Umbilical cord (tissue), 2 donors: ENCODE measurements around a stretch of chr1.

- RAMPAGE, long total RNA: no peak
Measured at GRCh38 chr1:212924629-212925029, 25.7 kb upstream of the VASH2 start.

- RAMPAGE, long total RNA: no peak
Measured at GRCh38 chr1:212951323-212951527, 884 bp downstream of the VASH2 start.

GRCh38 chr1:213733559-213734217 lies 254.1 kb upstream of the PROX1 start:
- RAMPAGE, long total RNA: no peak

- RAMPAGE, long total RNA: no peak
Measured at GRCh38 chr1:214044593-214045281, 57.0 kb downstream of the PROX1 start.

DNA sequence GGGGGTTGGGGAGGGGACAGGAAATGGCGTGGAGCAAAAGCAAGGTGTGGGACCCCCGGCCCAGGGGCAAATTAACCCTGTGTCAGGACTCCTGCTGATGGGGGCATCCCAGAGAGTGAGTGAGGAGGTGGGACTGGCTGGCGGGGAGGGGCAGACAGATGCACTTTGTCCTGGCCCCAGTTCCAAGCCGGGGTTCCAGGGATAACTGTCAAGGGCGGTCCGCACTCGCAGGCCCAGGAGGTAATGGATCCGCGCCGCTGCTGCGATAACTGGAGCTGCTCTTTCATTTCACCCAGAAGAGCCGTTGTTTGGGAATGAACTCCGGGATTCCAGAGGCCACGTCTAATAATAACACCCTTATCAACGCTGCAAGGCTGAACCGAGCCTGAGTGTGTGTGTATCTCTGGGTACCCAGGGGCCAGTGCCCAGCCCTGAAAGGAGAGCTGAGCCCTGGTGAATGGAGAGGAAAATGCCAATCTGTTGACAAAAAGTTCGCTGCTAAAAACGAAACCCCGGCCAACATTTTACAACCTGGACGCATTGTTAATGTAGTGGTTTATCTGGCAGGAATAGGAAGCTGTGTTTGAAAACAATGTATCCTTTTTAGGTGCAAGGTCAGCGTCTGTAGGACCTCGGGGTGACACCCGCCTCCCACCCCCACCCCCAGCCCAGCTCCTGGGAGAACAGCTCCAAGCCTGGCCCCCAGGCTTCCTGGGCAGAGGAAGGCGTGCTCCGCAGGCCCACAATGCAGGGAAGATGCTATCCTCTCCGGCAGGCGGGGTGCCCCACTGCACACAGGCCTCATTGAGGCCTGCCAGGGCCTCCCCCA lies 119.7 kb downstream of the PROX1 start:
- RAMPAGE, long total RNA: no peak

DNA sequence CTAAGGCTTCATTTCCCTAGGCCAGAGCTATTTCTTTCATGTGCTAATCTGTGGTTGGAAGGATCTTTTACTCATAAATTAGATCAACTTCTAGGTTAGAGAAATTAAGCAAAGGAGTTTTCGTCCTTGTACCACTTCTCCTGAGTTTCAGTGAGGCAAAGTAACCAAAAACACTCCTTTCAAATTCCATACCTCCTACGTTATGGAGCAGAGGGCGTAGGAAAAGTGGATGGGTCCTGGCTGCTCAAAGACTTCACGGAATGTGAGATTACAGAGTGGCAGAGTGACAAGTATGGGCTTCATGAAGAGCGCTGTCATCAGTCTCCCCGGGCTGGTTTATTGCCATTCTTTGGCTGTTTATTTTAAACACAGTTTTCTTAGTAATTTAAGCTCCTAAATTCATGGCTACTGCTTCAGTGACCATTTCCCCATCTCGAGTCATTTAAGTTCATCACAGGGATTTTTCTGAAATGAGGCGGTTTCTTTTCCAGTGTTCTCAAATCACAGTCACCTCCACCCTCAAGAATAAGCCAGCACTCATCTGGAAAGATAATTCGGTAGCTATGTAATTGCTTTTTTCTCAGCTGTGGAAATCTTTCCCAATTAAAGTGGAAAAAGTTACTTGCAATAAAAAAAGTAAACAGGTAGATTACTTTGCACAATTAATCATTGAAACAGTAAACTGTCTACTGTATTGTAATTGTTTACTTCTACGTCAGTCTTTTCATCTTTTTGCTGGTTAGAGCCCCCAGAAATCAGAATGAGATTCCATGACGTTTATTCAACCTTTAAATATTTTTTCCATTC lies 3.2 kb upstream of the SMYD2 start:
- RAMPAGE, long total RNA: no peak

- RAMPAGE, long total RNA: no peak
Measured at GRCh38 chr1:214354677-214355195, 73.8 kb downstream of the SMYD2 start.

- RAMPAGE, long total RNA: no peak
Measured at GRCh38 chr1:214383093-214383746, 102.3 kb downstream of the SMYD2 start.

- RAMPAGE, long total RNA: no peak
Measured at GRCh38 chr1:214546904-214547512, 4.4 kb downstream of the PTPN14 start.

DNA sequence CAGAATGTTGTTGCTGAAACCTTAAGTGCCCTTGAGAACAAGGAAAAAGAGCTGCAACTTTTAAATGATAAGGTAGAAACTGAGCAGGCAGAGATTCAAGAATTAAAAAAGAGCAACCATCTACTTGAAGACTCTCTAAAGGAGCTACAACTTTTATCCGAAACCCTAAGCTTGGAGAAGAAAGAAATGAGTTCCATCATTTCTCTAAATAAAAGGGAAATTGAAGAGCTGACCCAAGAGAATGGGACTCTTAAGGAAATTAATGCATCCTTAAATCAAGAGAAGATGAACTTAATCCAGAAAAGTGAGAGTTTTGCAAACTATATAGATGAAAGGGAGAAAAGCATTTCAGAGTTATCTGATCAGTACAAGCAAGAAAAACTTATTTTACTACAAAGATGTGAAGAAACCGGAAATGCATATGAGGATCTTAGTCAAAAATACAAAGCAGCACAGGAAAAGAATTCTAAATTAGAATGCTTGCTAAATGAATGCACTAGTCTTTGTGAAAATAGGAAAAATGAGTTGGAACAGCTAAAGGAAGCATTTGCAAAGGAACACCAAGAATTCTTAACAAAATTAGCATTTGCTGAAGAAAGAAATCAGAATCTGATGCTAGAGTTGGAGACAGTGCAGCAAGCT lies 38.1 kb downstream of the CENPF start:
- RAMPAGE, long total RNA: no peak

DNA sequence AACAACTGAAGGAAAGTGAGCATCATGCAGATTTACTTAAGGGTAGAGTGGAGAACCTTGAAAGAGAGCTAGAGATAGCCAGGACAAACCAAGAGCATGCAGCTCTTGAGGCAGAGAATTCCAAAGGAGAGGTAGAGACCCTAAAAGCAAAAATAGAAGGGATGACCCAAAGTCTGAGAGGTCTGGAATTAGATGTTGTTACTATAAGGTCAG lies 43.4 kb downstream of the CENPF start:
- RAMPAGE, long total RNA: no peak

DNA sequence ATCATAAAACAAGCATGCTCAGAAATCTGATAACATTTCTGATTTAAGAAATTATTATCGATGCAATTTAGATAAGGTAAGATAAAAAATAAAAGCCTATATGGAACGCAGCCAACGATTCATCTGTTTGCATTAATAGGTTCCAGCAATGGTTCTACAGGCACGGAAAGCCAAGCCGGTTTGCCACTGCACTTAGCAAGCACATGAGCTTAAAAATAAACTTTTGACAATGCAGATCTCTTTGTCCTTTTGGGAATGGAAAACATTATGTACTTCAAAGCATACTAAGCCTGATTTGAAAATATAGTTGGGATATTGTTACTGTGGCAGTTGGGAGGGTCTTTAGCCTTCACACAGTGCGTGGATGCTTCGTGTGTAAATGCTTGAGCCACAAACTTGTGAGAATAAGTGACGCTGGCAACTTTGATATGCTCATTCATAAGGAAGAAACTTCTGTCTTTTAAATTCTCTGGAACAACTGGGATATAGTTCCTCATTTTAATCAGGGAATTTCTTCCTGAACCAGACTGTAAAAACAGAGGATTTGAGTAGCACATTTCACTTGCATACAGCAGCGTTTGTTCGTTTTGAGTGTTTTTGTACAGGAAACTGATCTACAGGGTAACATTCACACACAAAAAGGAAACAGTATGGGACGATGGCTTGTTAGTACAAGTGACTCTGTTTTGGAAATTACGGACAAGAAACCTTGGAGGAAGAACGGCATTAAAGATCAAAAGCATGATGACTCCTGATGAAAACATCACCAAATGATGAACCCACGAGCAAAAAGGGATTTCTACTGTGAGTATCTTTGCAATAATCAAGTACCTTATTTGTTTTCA lies 77.2 kb upstream of the KCNK2 start:
- RAMPAGE, long total RNA: no peak

- RAMPAGE, long total RNA: no peak
Measured at GRCh38 chr1:215577435-215578301, 10.6 kb downstream of the KCTD3 start.

GRCh38 chr1:215645081-215645624 lies 78.0 kb downstream of the KCTD3 start:
- RAMPAGE, long total RNA: no peak

DNA sequence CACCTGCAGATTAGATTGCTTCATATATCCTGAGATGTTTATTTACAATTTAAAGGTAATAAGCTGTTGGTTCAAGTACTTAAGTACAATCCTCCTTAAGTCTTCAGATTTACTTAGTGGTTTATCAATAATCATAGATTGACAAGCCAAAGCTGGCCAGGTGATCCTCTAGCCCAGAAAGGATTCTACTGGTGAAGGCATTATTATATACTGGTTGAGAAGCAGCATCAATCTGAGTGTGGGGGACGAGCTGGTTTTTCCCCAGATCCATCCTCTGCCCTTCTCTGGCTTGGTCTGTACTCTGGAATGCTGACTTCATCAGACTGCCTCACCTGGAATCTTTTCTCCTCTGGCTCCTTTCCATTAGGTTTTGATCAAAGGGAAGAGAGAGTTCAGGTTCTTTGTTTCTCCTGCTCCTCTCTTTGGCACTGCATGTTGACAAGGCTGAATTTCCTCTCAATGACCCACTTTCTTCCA lies 93.9 kb downstream of the KCTD3 start:
- RAMPAGE, long total RNA: no peak

DNA sequence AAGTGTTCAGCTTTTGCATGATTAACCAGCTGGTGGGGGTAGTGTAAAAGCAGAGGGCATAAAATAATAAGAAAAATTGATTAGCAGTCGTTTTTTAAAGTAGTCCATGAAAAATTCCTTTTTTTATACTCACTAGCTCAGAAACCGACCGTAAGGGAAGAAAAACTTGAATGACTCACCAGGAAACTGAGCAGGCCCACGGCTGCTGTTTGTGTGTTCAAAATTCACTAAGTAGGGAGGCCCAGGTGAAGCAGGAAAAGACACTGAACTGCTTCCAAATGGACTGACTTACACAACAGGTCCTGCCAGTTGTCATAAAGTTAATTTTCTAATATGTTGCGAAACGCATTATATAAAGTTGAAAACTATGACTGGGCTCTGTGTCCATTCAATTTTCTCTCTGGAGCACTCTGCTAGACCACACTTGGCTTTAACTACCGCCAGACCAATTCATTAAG lies 306.0 kb upstream of the ESRRG start:
- RAMPAGE, long total RNA: no peak

GRCh38 chr1:217078066-217078879 lies 355.0 kb upstream of the ESRRG start:
- RAMPAGE, long total RNA: no peak

- RAMPAGE, long total RNA: no peak
Measured at GRCh38 chr1:217089396-217090157, 366.3 kb upstream of the ESRRG start.

DNA sequence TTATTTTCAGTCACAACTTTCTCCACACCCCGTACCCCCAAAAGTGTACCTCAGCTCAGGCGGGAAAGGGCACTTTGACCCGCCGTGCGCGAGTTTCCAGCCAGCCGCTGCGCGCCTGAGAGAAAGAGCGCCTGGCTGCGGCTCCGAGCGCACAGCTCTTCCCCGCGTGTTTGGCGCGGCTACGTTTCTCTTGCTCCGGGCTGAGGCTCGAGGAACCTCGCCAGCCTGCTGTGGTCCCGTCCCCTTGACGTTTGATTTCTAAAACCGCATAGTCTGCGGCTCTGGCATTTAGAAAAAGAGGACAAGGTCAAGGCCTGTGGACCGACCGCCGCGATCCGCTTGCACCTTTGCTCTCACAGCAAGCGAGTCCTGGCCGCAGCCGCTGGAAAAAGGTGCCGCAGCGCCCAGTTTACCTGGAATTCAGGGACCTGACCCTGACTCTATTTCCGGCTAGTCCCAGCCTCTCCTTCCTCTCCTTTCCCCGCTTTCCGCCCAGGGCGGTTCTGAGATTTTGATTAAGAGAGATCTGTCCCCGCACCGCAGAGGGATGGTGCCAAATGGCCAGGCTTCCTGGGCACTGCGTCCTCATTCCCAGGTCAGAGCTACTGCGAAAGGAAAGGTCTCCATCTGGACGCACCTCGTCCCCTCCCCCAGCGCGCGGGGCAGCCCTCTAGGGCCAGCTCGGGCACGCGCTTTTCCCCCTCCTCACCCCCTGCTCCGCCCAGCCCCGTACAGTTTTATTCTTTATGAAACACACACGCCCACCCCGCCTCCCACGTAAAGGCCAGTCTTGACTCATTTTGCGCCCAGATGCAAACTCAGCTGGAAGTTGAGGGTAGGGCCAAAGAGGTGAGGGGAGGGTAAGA lies 411.5 kb upstream of the ESRRG start:
- RAMPAGE, long total RNA: no peak

GRCh38 chr1:217137314-217138089 lies 414.3 kb upstream of the ESRRG start:
- RAMPAGE, long total RNA: no peak